SJCRH30 (cell line): ENCODE measurements around a stretch of chr4.

DNA sequence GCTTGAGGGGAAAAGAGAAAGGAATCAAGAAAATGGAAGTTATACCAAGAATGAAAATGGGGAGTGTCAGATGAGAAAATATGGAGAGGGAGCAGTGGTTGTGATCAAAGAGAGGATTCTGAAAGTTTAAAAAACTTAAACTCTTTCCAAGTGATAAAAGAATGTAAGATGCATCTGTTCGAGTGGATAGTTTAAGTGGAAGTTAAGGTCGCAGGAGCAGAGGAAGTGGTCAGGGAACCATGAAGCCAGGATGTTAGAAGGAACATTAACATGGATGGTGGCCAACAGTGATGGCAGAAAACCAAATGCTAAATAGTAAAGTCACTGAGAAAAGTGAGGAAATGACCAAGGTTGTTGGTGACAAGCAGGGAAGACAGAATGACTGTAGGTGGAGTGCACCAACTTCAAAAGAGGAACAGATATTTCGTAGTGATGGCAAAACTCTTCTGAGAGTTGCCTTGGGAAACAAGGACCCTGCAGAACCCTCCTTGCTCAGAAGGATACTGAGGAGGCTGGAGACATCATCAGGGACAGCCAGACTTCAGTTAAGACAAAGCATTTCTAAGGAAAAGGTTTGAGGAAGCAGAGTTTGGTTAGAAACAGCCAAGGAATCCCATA is 226.1 kb downstream of the PALLD start:
- RAMPAGE, long total RNA, result no peak

GRCh38 chr4:168812846-168813153 is 197.3 kb downstream of the CBR4 start:
- RAMPAGE, long total RNA, result no peak

DNA sequence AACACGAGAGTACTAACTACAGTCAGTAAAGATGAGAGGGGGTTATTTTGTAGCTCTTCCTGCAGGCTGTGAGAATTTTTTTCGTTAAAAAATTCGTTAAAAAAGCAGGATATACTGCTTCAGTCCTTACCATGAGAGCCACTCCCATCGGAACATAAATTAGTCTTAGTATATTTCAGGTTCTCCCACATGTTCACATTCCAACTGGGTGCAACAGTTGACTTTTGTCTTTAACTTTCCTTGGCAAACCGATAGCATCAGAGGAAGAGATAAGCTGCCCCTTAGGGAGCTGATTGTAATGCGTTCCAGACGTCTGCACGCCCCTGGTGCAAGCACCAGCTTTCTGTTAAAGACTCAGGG is 161.1 kb downstream of the CBR4 start:
- RAMPAGE, long total RNA, result no peak

GRCh38 chr4:168865230-168865619 is 144.8 kb downstream of the CBR4 start:
- RAMPAGE, long total RNA, result no peak

GRCh38 chr4:168921398-168921816 is 88.6 kb downstream of the CBR4 start:
- RAMPAGE, long total RNA, result no peak

DNA sequence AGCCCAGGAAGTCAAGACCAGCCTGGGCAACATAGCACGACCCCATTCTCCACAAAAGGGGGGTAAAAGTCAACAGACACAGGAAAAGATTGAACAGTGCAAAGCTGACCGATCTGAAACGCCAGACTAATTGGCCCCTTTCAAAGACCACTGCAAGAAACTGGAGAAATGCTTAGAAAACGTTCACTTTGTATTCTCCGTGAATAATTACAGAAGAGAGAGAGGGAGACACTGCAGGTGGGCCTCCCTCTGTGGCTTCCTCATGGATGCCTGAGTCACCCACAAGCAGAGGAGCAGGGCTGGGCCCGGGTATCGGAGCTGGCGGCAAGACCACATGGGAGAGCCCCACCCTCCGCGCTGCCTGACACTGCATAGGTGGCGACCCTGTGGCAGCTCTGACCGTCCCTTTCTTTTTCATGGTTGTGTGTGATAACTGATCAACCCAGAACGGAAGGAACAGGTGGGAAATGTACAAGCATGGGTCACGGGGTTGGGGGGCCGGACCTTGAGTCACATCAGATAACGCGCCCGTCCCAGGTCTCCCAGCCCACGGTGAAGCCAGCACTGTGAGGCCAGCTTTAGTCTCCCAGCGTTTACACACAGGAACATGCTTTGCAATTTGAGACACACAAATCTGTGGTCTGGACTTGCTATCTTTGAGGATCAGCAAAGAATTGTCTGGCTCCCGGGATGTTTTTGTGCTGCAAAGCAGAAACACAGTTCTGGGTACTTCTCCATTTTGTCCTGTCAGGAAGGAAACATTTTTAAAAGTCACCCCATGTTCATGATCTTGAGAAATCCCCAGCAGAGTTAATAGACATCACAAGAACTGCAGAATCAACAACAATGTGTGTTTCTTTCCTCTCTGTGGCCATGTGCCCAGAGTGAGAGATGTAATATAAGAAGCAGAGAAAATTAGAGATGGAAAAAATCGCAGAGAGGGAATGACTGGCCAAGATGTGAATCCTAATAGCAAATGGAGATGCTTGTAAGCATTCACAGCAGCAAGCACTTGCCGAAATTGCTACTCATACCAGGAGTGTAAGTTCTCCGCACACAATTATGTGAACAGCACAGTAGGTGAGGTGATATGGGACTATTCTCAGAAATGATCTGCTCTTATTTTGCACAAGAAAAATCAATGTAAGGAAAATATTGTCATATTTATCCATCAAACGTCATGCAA is 70.1 kb upstream of the CBR4 start:
- RAMPAGE, long total RNA, result no peak

- RAMPAGE, long total RNA, result no peak
Observed at GRCh38 chr4:169131476-169131922, 121.4 kb upstream of the CBR4 start.

DNA sequence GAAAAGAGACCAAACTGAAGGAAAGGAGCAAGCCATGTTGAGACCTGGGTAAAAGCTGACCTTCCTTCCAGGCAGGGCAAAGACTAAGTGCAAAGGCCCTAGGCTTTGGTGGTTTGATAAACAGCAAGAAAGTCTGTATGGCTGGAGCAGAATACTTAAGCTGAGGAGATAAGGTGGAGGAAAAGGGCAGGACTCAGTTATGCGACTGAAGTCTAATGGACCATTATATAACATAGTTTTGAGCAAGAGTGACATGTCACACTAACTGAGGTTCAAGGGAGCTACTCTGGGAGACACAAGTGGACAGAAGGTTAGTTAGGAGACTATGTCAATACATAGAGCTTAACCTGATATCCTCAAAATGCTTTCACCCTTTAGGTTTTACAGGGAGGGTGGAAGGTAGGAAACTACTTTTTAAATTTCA is 19.9 kb downstream of the SH3RF1 start:
- RAMPAGE, long total RNA, result no peak

DNA sequence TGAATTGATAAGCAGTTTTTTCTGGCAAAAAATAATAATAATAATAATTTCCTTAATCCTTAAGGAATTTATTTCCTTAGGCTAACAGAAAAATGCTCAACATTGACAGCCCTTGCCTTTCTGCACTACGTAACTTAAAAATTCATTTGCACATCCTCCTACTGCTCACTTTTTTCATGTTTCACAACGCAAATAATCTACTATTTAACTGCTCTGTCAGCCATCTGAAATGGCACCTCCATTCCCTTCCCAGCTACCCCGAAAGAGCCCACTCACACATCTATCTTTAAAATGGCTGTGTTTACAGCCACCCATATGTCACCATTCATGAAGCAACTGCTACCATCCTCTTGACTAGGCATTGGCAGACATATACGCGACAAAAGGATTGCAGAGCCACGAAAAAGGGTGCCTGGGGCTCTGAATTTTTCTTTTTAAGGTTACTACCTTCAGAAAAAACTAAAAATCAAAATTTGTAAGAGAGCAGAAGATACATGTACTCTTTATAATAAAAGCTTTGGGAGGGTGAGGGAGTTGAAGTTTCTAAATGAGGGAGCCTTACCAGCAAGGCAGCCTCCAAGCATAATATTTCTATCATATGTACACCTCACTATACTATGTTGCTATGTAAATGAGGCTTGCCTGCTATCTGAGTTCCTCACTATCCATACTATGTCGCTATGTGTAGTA is 11.5 kb downstream of the SH3RF1 start:
- RAMPAGE, long total RNA, result no peak

- RAMPAGE, long total RNA, result no peak
Observed at GRCh38 chr4:169307740-169308053, 36.9 kb upstream of the SH3RF1 start.

GRCh38 chr4:169663484-169664408 is 43.4 kb downstream of the CLCN3 start:
- RAMPAGE, long total RNA, result no peak

- RAMPAGE, long total RNA, result no peak
Observed at GRCh38 chr4:171473581-171473831, 339.7 kb upstream of the GALNTL6 start.

DNA sequence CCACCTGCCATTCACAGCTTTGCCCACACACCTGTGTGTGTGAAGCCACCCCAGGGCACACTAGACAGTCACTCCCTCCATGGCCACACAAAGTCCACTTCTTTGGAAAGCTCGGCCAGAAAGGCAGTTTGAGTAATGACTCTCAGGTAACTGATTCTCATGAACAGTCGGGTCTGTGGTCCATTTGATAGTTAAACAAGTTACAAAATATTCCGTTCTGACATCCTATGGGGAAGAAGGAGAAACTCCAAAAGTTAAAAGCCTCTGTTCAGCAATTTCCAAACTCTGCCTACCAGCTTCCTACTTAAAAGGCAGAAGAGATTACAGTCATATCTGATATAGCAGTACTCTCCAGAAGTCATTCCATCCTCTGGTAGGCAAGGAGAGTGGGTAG is 205.0 kb upstream of the GALNT7 start:
- RAMPAGE, long total RNA, result no peak

- RAMPAGE, long total RNA, result no peak
Observed at GRCh38 chr4:172978792-172979163, 189.8 kb upstream of the GALNT7 start.

DNA sequence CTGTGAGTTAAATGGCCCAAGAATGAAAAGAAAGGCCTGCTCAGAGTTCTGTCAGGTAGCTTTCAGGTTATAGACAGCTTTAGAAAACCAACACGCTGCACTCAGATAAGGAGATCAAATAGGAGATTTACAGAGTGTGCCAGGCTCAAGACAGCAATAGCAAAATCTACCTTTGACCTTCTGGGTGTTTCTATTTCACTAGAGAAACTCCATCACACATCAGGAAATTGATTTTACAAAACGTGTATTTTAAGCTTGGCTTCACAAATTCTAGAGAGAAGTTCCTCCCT is 162.4 kb upstream of the GALNT7 start:
- RAMPAGE, long total RNA, result no peak

- RAMPAGE, long total RNA, result no peak
Observed at GRCh38 chr4:173170356-173170607, 1.7 kb downstream of the GALNT7 start.

- RAMPAGE, long total RNA, result no peak
Observed at GRCh38 chr4:173247233-173247790, 78.7 kb downstream of the GALNT7 start.

GRCh38 chr4:173318753-173318952 is 15.5 kb downstream of the HMGB2 start:
- RAMPAGE, long total RNA, result no peak

- RAMPAGE, long total RNA, result no peak
Observed at GRCh38 chr4:173531608-173532117, 1.6 kb upstream of the HAND2 start.

DNA sequence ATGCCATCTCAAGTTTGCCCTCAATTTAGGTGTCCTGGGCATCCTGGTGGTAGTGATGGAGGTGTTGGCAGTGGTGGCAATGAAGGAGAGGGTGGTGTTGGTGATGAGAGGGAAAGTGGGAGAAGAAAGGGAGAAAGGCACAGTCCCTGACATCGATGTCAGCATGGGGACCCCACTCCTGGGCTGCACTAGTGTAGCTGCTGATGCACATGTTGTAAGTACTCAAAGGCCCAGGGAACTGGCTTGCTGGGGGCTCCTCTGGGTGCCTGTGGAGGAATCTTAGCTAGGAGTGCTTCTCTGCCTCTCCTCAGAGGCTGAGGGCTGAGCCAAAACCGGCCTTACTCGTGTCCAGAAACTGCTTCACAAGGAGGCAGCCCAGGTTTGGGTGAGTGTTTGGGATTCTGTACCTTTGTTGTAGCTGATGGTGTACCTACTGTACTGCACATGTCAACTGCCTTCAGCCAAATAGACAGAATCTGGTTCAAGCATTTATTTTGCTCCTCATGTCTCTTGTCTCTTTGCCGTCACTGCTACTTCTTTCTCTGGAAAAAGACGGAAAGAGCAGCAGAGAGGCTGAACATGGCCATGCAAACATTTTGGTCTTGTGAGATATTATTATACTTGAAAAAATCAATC is 3.1 kb upstream of the HAND2 start:
- RAMPAGE, long total RNA, result no peak